ENCODE measurements around the gene LNPEP.

DNA sequence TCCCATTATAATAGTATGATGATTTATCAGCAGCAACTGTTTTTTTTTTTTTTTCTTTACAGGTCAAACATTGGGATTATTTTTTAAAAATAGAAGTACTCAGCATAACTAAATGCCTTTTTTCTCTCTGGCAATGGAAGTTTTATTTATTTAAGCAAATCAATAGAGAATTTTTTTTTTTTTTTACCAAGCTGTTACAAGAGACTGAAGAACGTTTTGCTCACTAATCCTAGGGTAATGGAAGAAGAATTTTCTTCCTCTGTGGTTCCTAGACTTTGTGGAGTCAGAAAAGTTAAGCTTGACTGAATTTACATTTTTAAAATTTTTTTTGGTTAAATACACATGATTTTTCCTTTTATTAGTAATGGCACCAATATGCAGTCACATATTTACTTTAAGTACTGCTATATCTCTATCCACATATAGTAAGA lies 189.9 kb downstream of the PCSK1 start:
- PRO-cap, result no peak

DNA sequence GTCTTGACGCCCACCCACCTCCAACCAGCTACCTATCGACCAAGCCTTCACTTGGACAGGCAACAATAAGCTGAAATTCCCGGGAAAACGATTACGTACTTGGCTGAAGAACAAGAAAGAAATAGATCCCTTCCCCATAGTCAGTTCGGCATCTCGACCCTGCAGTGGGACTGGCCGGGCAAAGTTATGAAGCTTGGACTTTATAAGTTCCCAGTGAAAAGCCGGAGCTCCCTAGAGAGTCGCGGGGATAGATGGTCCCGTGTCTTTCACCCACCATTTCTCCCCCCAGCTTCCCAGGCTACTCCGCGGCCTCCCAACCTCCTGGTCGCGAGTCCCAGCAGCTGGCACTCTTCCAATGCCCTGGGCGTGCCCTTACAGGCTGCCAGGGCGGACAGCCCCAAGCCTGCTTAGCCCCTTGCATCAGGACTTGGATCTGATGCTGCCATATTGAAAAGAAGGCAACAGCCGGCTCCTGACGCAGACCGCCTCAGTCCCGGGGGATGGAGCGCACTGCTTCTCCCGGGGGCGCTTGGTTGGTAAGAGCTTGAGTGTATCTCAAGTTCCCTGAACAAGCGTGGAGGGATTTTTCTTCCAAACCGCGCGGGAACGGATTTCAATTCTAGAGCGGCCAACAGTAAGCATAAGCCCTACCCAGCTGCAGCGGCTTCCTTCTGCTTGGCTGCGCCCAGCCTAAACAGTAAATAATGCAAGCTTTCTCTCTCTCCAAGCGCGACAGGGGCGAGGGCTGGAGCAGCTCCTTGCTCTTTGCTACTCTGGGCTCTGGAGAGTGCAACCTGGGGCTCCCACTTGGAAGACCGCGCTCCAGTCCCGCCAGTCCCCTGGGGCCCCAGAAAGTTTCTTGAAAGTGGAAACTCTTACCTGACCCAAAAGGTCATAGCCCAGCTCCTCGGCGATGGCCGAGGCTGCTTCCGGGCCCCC lies 795 bp downstream of the PCSK1 start:
- PRO-cap, result no peak

- PRO-cap, result no peak
These were observed 64.5 kb downstream of the ERAP1 start for GRCh38 chr5:96743117-96743845.

GRCh38 chr5:96896178-96896898 lies 20.0 kb downstream of the ERAP2 start:
- PRO-cap, result no peak

DNA sequence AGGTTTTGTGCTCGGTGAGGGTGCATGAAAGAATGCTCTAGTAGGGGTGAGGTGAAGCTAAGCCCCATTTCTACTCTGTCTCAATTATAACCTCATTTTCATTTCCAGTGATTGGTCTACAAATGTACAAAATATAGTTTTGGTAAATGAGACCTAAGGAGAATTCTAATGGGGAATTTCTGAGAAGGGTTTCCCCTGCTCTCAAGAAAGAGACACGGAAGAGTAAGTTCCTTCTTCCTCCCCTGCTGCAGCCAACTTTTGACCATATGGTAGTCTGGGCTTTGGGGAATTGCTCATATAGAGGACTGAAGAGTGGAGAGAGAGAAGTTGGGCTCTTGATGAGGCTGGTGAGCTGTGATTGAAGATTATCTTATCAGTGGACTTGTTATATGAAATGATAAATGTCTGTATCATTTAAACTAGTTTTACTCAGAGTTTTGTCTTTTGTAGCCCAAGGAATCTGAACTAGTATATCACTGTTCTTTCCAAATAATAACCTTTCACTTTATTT lies 4.3 kb upstream of the LNPEP start:
- PRO-cap, result no peak

- PRO-cap, result bidirectional peak, plus-strand start at chr5:96935751, minus-strand start at chr5:96935560; bidirectional peak, plus-strand start at chr5:96936084, minus-strand start at chr5:96935989
These were observed at the start of gene LNPEP for GRCh38 chr5:96935448-96936181. Gene LNPEP, plus strand, starts transcription at chr5:96936080.

DNA sequence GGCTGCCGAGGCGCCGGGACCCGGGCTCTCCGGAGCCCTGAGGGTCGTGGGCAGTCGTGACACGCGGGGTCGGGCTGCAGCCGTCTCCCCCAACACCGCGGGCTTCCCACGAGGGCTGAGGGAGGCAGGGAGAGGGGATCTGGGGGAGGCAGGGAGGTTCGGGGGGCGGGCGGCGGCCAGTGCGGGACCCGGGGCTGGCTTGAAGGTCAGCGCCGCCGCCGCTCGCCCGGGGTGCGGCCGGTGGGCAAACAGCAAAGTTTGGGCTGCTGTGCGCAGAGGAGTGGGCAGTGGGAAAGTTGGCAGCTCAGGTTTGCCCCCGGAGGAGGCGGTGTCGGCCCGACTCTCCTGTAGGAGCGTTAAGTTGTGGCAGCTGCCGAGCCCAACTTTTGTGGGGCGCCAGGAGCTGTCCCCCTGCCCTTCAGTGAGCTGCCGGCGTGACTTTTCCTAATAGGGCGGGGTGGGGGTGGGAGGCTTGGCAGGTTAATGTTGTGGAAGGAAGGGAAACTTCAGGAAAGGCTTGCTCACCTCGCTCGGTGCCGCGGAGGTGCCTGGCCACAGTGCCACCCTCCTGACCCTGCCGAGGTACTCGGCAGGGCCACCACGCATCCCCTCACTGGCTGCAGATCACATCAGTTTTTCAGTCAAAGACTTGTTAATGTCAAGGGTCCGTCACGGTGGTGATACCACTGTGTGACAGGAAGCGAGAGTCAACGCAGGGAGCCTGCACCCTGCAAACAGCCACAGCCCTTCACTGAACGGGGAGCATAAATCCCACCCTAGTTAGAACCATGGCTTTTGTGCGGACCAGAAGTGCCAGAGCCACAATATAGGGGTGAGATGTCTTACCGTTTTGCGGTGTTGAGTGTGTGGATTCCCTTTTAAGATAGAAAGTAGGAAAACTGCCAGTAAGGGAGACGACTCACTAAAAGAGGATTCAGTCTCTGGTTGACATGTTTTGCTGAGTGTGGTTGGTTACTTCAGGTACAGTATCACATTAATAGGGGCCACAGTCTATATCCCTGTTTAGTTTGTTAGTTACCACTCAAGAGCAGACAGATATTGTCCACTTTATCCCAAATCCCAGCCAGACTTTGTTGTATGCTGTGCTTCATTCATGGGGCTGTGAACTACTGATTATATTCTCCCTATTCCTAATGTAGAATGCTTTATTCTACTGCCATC lies 693 bp downstream of the LNPEP start:
- PRO-cap, result no peak

DNA sequence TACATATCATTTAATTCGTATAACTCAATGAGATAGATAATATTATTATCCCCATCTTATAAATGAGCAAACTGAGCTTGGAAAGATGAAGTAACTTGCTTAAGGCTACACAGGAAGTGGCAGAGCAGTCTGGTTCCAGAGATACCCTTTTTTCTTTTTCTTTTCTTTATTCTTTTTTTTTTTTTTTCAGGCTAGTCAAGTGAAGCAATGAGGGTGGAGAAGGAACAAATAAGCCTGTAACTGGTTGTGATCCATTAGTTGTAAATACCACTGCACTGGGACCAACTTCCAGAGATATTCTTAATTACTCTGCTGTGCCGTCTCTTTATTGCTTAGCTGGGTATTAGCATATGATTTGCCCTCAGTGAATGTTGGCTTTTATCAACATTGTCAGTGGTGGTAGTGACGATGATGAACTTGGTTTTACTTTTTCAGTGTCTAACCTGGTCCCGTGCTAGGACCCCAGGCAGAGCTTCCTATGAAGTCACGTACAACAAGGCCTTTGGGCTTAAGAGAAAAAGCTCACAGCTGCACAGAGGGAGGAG lies 26.7 kb downstream of the LNPEP start:
- PRO-cap, result no peak

- PRO-cap, result no peak
These were observed 664.0 kb upstream of the RGMB start for GRCh38 chr5:98109360-98109980.

DNA sequence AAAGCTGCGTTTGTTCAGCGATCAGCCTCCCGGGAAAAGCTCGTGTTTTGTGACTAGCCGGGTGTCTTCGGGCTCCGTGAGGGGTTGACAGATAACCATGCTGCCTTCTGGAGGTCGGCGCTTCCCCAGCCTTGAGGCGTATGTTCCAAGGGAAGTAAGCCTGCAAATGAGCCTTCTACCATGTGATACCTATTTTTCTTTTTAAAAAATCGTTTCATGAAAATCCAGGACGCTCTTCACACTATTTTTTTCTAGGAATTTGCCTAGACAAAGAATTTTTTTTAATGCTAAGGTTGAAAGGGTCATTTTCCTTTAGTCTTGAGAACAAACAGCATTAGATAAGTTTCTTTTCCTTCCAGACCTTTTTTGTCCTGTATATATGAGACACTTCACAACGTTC lies 1.3 kb downstream of the RGMB start:
- PRO-cap, result no peak

DNA sequence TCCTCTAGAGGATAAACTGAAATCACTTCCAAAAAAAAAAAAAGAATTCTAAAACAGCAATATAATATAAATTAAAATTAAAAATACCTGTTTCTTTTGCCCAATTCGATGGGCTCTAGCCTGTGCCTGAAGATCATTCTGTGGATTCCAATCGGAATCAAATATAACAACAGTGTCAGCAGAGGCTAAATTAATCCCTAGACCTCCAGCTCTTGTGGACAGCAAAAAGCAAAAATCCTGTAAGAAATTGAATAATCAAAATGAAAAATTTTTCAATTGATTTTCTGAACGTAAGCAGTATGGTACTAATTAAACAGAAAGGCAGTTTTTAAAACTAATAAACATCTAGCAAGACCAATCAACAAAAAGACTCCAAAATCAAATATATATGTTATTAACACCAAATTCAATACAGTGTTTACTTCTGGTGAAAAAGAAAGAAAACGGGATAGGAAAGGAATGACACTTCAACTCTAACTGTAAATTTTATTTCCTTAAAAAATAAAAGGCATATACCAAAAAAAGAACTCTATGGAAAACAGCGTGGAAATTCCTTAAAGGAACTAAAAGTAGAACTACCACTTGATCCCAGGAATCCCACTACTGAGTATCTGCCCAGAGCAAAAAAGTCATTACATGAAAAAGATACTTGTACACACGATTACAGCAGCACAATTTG lies 45.7 kb downstream of the CHD1 start:
- PRO-cap, result no peak

- PRO-cap, result no peak
These were observed 17.4 kb downstream of the CHD1 start for GRCh38 chr5:98911371-98911776.

- PRO-cap, result no peak
These were observed 12.5 kb upstream of the CHD1 start for GRCh38 chr5:98941245-98941842.

DNA sequence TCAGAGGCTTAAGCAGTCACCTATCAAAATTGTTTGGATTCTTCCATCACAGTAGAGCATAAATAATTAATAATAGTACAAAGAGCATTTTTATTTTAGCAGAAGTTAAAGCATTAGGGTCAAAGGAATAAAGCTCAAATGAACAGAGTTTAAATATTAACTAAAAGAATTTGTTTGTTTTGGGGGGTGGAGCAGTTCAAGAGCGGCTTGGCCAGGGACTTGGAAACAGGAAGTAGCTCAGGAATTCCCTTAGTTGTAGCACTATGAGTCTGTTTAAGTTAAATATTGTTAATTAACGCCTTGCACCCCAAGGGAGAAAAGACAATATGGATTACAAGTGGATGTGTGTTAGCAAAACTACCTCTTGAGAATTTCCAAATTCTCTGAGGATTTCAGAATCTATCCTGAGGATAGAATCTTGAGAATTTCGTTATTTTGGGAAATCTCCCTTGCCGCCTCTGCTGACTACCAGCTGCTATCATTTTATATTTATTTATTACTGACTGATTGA lies 96.5 kb upstream of the CHD1 start:
- PRO-cap, result no peak

DNA sequence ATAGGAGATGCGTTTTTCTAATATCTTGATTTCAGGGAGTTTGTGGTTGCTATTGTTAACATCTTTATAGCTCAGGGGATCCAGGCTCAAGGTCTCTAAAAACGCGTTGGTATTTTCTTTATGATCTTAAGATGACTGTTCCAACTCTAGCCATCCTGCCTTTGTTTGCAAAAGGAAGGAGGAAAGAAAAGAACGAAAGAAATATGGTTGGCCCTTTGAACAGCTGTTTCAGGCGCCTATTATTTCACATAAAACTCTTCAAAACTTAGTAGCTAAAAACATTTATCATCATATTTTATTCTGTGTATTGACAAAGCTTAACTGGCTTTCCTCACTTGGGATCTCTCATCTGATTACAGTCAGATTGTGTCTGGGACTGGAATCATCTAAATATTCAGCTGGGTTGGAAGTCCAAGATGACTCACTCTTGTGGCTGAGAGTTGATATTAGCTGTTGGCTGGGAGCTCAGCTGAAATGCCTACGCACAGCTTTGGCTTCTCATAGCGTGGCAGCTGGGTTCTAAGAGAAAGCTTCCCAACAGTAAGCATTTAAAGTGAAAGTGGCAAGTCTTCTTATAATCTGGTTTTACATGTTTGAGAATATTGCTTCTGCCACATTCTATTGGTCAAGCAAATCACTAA lies 60.2 kb downstream of the FAM174A start:
- PRO-cap, result no peak

GRCh38 chr5:100657324-100657735 lies 122.2 kb downstream of the FAM174A start:
- PRO-cap, result no peak

DNA sequence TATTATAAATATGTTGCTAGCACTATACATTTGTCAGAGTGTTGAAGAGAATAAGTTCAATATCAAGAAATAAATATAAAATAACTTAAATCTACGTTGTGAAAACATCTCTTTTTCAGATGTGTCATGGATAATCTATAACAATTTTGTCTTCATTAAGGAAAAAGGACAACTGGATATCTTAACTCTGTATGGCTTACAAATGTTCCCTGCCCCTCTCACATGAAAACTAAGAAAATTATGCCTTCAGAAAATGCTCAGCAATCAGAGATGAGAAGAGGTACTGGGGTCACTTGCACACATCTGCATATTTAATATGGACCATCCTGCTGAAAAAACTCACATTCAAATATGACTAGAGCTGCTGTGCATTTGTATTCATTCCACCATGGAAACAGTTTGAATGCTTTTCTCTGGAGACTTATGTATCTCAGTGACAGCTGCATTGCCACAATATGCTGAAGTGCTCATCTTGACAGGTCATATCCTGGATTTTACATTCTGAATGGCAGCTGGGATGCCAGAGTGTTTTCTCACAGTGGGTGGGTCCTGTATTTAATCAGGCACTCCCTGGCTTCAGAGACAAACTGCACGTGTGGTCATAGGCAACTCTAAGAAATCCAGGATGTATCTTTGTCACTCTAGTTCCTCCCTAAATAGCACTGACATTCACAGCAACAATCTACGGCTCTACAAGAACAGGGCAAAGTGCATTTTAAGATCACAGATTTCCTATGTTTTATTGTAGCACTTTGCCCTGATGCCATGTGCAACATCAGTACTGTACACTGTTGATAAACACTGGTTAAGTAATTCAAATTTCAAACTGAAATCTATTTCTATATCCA lies 75.7 kb downstream of the ST8SIA4 start:
- PRO-cap, result no peak

DNA sequence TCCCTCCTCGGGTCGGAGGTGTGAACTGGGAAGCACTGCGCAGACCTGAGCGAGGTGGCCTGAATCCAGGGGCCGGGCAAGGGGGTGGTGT lies 739 bp upstream of the PAM start:
- PRO-cap, result no peak

GRCh38 chr5:102865112-102865545 lies 110.0 kb downstream of the PAM start:
- PRO-cap, result no peak

- PRO-cap, result no peak
These were observed 161.0 kb downstream of the GIN1 start for GRCh38 chr5:102958939-102959388.